Esophagus squamous epithelium (tissue), 4 donors: Measurements from ENCODE around the gene ZIC5.

DNA sequence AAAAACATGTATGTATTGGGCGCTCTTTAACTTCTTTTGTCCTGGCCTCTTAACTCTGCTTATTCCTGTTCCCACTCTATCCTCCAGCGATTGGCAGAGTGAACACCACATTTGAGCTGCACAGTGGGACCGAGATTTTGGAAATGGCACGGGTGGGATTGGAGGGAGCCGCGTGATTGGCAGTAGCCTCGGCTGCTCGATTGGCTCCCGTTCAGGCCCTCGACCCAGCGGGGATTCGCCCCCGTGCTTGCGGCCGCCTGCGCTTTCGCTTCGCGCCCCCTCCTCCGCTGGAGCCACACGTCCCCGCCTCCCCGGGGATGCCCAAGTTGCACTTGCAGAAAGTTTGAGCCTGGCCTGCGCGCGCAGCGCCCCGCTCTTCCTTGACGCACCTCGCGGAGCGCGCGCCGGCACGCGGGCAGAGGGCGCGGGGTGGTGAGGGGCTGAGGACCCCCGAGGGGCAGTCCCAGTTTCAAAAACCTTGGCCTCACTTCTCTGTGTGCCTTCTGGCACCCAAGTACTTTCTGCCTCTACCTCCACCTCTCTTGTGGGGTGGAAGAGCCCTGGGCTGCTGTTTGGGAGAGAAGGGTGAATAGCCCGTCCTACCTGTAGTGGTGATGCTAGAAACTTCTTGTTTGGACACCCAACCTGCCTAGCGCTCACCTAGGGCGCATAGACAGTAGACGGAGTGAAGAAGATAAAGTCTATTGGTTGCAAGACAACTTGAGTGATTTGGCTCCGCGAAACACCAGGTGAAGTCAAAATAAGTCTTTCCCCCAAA is at the start of gene ZIC5:
TSS of gene ZIC5 (minus strand) at position 100 of the 778 bp plus-strand sequence.
- PRO-cap, result no peak
- RAMPAGE, long total RNA, 4 experiments, result no peak in any of the 4 experiments

DNA sequence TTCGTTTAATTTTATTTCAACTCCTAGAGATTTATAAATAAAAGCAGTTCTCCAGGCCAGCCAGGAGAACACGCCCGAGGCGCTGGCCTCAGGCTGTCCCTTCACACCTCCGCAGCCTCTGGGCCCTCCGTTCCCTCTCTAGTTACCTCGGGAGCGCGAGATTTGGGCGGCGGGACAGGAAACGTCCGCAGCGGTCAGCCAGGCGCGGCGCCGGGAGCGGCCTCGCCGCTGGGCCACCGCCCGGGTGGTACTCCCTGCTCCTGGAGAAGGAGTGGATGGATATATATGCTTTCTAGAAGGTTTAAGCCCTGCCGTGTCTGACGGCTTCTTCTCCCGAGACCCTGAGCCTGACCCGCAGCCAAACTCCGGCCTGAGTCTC is 2.2 kb upstream of the ZIC2 start:
- PRO-cap, result no peak
- RAMPAGE, long total RNA, 4 experiments, result no peak in any of the 4 experiments

- PRO-cap, result no peak
- RAMPAGE, long total RNA, 4 experiments, result no peak in any of the 4 experiments
Observed at GRCh38 chr13:99985278-99985897, 3.8 kb downstream of the ZIC2 start.

DNA sequence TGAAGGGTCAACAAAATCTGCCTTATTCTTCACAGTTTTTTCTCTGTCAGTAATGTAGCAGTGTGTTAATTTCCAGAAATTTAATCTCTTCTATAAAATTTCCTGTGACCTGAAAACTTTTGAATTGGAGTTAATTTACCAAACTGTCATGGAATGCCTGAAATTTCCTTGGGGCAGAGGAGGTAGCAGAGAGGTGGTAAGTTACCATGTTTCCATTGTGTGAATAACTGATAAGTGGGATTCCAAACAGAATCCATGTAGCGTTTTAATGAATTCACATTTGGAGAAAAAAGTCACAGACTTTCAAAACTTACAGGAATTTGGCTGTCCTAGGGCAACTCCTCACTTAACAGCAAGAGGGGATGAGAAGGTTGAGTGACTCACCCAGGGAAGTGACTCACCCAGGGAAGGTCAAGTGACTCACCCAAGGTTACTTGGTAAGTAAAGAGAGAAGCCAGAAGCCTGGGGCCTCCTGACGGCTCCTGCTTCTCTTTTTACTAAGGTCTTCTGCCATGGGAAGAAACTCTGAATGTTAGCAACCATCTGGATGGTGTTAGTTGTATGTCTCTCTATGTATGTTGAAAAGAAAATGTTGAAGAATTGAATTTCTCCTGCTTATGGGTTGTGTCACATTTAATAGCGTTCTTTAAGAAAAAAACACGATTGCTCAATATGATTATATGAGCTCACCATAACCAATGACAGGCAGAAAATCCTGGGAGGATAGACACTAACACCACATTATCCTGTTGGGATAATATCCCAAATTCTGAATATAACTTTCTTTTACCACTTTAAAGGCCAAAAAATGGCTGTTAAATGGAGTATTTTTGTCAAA is 195.8 kb downstream of the GGACT start:
- PRO-cap, result unidirectional peak, plus-strand start at position 708 of the sequence
- RAMPAGE, long total RNA, 4 experiments, result no peak in any of the 4 experiments

DNA sequence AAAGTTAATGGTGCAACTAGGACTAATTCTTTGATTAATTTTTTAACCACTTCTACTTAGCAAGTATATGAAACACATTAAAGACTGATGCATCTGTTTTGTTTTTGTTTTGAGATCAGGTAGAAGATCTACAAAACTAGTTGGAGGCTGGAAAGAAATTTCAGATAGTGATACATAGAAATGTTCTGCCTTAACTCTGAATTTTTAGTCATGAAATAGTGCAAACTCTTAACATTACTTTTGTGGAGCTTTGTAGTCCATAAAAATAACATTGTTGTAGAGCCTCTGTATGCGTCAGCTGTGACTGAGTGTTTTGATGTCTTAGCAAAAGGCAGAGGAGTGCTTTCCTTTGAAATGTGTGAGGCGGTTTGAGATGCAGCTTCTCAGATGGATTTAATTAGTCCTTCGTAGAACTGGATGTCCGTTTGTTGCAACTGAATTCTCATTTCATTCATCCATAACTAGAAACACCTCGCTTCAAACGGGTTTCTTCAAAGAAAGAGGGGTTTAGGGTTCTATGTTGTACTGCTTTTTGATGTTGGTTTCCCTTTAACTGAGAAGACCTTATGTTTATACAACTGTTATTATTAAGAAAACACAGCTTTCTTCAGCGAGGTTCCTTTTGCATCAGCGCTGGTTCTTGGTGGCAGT is 194.7 kb downstream of the GGACT start:
- PRO-cap, result no peak
- RAMPAGE, long total RNA, 4 experiments, result no peak in any of the 4 experiments

DNA sequence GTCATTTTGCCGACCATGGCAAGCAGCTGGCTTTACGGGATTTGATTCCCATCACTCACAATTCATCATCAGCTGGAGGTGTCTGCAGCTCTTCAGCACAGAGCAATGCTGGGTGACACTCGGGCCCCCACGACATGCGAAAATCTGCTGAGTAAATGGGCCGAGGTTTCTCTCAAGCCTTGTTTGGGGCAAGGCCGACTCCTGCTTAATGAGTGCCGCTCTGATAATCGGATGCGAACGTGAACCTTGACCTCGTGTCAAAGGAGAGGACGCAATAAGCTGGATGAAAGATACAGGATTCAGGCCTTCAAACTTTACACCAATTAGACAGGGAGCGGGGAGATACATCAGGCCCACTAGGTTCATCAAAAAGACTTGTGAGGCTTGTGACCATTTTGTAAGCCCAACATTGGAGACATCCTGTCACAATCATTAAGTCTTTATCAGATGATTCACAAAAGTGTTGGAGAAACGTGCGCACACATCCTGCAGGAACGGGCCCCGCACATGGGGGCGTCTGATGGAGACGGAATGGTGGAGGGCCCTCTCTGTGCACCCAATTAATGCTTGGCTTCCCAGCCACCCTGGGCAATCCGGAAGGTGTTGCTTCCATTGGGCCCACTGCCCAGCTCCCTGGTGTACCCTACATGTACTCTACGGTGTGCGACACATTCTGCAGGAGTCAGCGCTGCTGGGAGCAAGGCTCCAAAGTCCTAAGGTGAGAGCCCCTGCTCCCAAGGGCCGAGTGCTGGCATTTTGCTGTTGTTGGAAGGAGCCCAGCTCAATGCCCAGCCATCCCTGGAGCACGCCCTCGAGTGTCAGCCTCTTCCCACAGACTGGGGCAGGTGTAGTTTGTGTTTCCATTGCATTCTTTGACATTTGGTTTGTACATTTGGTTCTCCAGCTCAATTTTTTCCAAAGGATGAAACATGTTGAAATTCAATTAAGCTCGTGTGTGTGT is 64.9 kb downstream of the GGACT start:
- PRO-cap, result no peak
- RAMPAGE, long total RNA, 4 experiments, result no peak in any of the 4 experiments

DNA sequence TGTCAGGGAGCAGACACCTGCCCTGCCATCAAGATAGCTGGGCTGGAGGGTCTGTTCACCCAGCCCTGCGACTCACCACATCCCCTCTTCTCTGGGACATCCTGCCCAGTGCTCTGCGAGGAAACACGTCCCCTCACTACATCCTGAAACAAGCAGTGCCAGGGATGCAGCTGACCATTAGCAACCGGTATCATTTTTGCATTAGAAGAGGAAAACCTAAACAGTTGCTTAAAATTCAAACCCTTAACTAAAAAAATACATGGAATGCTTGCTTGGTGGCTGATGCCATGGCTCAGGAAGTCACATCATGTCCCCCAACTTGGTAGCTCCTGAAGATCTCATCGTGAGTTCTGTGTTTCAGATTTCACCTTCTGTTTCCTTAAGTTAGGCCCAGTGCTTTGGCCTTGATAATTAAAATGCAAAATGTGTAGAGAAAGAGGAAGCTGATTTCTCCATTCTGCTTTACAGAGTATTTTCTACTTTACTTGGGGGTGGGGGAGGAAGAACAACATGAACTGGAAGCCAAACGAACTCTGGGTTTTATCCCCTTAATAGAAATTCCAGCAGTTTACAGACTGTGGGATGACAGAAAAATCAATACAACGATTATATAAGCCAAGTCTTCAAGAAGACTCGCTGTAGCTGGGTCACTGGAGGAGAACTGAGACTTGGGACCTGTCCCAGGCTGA is 21.7 kb upstream of the GGACT start:
- PRO-cap, result no peak
- RAMPAGE, long total RNA, 4 experiments, result no peak in any of the 4 experiments

DNA sequence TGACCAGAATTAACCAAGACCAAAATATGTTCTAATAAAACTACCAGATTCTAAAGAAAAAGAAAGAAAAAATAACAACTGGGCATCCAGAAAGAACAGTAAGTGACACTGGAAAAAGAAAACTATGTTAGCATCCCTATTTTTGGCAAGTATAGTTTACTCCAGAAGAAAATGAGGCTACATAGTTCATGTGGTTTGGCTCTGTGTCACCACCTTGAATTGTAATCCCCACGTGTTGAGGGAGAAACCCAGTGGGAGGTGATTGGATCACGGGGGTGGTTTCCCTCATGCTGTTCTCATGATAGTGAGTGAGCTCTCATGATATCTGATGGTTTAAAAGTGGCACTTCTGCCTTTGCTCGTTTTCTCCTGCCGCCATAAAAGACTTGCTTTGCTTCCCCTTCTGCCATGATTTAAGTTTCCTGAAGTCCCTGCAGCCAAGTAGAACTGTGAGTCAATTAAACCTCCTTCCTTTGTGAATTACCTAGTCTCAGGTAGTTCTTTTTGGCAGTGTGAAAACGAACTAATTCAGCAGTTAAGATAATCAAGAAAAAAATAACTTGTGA is 77.0 kb downstream of the ITGBL1 start:
- PRO-cap, result no peak
- RAMPAGE, long total RNA, 4 experiments, result no peak in any of the 4 experiments

- PRO-cap, result no peak
- RAMPAGE, long total RNA, 4 experiments, result no peak in any of the 4 experiments
Observed at GRCh38 chr13:101624158-101624896, 171.9 kb downstream of the ITGBL1 start.

DNA sequence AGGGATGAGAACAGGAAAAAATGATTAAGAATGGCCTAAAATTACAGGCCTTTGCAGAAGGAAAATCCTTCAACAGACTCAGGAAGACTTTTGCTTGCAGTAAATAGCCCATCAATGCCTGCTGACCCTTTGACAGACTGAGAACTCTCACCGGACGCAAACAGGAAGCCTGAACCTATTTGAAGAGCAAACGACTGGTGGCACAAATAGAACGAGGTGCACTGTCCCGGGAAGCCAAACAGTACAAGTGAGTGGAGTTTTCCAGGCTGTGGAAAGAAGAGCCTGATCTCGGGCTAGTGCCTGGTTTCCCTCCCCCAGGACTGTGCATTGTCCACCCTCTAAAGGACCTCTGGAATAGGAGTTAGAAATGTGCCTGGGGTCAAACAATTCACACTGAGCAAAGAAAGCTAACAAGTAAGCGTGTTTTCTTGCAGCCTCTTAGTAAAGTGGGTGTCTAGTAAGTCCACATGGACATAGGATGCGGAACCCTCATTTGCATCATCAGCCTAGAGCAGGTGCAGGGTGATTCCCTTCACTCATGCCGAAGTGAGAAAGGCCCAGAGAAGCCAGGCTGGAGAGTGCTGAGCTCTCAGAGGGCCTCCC is 319.7 kb upstream of the FGF14 start:
- PRO-cap, result no peak
- RAMPAGE, long total RNA, 4 experiments, result no peak in any of the 4 experiments

DNA sequence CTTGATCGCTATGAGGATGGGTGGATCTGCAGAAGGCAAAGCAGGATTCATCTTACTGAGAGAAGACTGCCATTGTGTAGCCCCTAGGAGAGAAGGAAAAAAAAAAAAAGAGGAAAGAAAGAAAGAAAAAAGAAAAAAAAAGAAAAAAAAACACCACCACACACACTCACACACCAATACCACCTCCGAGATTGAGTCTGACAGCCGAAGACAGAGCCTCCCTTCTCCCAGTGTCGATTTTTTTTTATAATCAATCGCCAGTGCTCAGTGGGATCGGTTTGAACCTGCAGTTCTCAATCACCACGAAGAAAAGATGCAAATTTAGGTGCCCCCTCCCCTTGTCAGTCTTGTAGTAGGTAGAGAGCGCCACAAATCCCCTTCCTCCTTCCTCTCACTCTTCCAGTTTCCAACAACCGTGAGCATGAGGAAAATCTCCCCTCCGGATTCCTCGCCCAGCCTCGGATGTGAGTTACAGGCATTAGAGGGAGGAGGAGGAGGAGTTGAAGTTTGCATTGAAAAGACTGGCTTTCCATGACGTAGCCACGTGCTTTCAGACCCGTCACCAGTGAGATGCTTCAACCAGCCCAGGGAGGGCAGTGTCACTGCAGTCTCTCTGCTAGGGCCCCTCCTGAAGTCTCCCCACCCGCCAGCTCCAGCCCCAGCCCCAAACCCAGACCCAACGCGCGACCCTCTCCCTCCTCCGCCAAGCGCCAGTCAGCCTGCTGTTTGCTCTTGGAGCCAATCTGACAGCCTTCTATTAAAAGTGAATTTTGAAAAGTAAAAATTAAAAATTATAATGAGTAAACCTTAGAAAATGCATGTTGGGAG is 194.6 kb upstream of the TPP2 start:
- PRO-cap, result bidirectional peak, plus-strand start at position 578 of the sequence, minus-strand start at position 464 of the sequence
- RAMPAGE, long total RNA, 4 experiments, result start-site peak on the minus strand in 2 of 4 experiments, centred at positions 431 to 447 of the sequence, 12 to 54 reads per replicate

DNA sequence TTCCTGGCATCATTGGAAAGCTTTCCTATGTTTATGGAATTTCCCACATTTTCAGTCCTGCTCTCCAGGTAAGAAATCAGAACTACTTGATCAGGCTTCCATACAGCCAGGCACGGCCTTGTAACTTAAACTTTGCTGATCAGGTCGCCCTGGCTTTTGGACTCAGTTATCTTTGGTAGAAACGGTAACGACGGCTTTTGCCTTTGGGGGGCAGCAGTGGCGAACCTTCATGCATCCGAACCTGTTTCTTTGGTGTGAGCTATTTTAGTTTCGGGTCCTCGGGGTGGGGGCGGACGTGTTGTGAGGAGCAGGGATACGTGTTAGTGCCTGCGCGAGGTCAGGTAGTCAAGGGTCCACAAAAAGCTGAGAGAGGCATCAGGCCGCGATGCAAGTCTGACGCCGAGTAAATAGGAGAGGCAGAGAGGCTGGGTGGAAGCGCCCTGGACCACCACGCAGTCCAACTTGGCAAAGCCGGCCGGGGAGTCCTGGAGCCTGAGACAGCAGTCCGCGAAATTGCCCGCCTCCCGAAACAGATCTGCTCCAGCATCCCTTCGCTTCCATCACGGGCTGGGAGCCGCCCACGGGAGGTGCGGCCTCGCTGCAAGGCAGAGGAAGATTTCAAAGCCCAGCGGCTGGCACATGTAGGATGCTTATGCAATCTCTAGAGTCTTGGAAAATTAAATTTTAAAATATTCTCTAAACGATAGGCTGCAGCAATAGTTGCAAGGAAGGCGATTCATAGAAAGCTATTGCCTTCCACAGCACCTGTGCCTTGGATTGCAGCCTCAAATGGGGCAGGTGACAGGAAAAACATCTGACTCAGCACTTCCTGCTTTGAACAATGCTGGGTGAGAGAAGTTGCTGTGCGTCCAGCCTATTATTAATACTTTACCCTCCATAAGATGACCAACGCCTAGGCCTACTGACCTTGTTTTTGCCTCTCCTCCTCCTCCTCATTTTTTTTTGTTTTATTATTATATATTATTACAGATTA is 4.6 kb upstream of the TPP2 start:
- PRO-cap, result unidirectional peak, plus-strand start at position 267 of the sequence
- RAMPAGE, long total RNA, 4 experiments, result no peak in any of the 4 experiments

DNA sequence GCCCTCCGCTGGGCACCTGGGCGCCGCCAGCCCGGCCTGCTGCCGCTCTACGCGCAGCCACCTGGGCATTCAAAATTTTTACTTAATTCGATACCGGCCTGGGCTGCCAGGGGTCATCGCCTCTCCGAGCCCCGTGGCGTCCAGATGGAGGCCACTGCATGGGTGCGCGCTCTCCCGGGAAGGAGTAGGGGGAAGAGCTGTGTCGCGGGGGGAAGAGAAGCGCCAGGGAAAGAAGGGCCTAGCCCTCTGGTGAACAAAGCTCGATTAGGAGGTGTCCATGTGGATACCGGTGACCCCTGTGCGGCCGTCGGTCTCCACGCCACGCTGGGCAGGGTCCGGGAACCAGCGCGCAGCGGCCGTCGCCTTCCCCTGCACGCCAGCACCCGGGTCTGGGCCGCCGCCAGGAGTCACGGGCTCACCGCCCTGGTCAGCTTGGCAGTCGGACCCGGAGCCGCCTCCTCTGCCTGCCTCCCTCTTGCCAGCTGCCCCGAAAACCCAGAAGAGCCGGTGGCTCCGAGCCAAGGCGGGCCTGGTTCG is 731 bp downstream of the BIVM start:
- PRO-cap, result no peak
- RAMPAGE, long total RNA, 4 experiments, result no peak in any of the 4 experiments

DNA sequence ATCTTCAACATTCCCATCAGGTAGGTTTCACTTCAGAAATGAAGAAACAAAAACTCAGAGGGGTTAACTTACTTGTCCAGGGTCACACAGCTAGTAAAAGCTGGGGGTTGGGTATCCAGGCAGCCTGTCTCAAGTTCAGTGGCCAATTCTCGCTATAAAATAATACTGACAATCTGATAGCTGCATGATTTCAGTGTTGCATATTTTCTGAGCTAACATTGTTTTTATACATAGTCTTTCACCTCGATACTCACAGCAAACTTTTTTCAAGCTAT is 664.8 kb upstream of the SLC10A2 start:
- PRO-cap, result no peak
- RAMPAGE, long total RNA, 4 experiments, result no peak in any of the 4 experiments

DNA sequence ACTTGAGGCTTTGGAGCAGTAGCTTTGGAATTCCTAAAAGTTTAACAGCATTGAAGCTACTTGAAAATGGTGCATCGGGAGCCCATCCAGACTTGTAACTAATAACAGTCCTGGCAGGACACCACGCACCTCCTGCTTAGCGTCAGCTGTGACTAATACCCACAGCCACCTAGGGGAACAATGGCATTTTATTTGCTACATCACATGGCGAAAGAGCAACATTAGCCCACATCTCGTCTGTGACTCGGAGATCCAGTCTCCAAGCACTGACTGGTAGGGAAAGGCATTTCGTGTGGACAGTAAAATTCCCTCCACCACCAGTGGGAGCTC is 894.4 kb upstream of the DAOA start:
- PRO-cap, result no peak
- RAMPAGE, long total RNA, 4 experiments, result no peak in any of the 4 experiments

GRCh38 chr13:105139715-105140515 is 325.9 kb upstream of the DAOA start:
- PRO-cap, result no peak
- RAMPAGE, long total RNA, 4 experiments, result no peak in any of the 4 experiments

- PRO-cap, result no peak
- RAMPAGE, long total RNA, 4 experiments, result no peak in any of the 4 experiments
Observed at GRCh38 chr13:105224642-105225189, 241.1 kb upstream of the DAOA start.

DNA sequence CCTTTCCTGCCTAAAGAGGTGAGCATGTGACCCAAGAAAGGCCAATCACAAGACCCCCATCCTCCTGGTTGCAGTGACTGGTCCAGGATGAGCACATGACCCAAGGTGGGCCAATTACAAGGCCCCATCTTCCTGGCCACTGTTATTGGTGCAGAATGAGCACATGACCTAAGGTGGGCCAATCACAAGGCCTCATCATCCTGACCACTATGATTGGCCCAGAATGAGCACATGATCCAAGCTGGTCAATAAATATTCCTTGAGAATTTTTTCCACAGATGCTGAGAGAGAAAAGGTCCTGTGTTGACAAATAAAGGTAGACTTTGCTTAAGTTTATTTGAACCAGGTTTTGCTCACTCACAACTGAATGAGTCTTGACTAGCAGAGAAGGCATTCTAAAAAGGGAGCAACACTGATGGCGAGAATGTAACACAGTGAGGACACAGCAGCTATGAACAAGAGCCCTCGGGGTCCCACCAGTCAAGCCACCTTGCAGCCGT is 350.6 kb downstream of the EFNB2 start:
- PRO-cap, result no peak
- RAMPAGE, long total RNA, 4 experiments, result no peak in any of the 4 experiments

GRCh38 chr13:106350245-106350644 is 185.2 kb downstream of the EFNB2 start:
- PRO-cap, result unidirectional peak, minus-strand start at chr13:106350403
- RAMPAGE, long total RNA, 4 experiments, result no peak in any of the 4 experiments

DNA sequence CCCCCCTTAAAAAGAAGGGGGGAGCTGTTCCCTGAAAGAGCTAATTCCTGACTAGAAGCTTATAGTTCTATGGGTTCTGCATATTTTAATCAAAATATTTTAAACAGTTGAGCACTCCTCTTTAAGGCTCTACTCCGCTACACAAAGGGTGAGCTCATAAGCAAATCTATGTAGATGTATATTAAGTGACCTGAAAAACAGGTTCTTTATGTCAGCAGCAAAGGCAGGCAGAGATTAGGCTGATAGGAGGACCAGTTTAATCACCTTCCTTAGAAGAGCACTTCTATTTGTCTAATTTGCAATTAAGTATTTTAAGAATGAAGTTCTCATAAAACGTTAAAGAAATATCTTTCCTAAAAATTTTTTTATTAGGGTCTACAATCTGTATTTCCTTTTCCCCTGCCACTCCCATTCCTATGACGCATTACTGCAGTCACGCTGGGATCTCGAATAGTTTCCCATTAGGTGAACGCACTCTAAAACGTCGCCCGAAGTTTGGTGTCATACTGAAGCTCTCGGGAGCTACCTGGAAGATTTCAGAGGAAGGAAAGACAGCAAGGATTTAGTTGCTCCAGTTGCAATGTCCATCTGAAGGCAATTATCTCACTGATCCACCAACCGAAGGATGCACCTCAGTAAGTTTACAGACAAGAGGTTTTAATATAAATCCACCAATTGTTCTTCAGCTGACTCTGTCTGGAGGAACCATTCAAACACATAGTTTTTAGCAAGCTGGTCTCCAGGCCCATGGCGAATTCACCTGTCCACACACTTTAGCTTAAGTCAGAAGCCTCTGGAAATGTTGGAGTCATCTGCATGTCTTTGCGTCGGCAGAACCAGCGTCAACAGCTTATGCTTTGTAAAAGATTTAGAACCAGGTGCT is 5.0 kb downstream of the EFNB2 start:
- PRO-cap, result unidirectional peak, plus-strand start at position 491 of the sequence
- RAMPAGE, long total RNA, 4 experiments, result no peak in any of the 4 experiments